ENCODE results near the genes SUN2 and APOBEC3G.

- PRO-cap: no peak
- RAMPAGE, long total RNA, 4 experiments: no peak in any of the 4 experiments
These were observed 14.3 kb upstream of the SOX10 start for GRCh38 chr22:37998463-37999185.

DNA sequence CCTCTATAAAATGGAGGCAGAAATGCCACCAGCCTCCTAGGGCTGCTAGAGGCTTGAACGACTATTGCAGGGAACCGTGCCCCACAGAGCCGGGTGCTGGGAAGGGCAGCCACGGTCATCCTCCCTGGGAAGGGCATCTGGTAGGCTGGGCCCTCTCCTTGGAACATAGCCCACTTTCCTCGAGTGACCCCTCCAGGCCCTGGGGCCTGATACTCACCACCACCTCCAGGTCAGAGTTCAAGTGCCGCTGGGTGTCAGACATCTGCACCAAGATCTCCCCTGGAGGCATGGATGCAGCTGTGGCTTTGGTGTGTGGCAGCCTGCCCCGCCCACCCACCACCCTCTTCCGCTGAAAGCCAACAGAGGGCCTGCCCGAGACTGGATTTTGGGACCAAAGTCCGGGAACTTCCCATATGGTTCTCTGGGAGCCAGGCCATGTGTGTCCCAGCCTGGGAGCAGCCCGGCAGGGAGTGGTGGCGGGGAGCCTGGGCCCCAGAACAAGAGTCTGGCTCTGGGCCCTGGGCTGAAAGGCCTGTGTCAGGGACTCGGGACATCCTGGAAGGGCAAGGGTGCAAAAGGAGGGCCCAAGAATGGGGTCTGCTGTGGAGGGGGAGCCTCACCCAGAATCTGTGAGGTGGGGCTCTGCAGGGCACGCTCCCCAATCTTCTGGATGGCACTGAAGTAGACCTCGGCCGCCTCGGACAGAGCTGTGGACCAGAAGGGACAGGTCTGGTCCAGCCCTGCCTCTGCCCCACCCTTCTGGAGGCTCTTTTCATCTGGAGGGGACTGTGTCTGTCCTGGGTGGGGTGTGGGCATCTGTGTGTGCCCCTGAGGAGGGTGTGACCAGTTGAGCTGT lies 2.6 kb downstream of the BAIAP2L2 start:
- PRO-cap: no peak
- RAMPAGE, long total RNA, 4 experiments: start-site peak on the minus strand in 1 of 4 experiments, centred at position 463 of the sequence, 6 reads per replicate

DNA sequence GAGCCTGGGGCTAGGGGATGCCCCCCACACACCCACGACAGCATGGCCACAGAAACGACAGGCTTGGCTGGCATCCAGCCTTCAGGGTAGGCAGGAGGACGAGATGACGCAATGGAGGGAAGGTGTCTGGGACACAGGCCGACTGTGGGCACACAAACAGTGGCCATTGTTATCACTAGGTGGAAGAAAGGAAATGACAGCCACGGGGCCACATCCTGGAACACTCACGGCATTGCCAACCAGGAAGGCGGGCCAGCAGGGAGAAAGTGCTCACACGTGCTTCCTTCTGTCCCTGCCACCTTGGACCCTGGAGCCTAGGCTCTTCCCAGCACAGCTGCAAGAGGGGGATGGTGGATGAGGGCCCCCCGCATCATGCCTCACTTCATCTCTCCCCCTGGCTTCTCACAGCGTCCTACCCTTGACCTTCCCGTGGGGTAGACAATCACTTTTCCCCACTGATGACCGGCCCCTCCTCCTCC lies 8.7 kb downstream of the PLA2G6 start:
- PRO-cap: no peak
- RAMPAGE, long total RNA, 4 experiments: no peak in any of the 4 experiments

GRCh38 chr22:38177655-38178371 lies 3.8 kb downstream of the PLA2G6 start:
- PRO-cap: no peak
- RAMPAGE, long total RNA, 4 experiments: no peak in any of the 4 experiments

DNA sequence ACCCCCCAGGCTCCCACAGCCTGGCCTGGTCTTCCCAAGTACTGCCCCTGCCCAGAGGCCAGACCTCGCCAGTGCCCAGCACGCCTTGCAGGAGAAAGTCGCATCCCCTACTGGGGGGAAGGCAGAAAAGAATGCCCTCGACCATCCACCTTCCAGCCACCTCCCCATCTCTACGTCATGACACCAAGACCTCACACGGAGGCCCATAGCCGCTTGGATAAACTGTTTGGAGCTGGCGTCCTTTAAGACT lies 2.8 kb downstream of the CSNK1E start:
- PRO-cap: no peak
- RAMPAGE, long total RNA, 4 experiments: no peak in any of the 4 experiments

- PRO-cap: no peak
- RAMPAGE, long total RNA, 4 experiments: no peak in any of the 4 experiments
These were observed 2.2 kb downstream of the CSNK1E start for GRCh38 chr22:38314734-38315654.

DNA sequence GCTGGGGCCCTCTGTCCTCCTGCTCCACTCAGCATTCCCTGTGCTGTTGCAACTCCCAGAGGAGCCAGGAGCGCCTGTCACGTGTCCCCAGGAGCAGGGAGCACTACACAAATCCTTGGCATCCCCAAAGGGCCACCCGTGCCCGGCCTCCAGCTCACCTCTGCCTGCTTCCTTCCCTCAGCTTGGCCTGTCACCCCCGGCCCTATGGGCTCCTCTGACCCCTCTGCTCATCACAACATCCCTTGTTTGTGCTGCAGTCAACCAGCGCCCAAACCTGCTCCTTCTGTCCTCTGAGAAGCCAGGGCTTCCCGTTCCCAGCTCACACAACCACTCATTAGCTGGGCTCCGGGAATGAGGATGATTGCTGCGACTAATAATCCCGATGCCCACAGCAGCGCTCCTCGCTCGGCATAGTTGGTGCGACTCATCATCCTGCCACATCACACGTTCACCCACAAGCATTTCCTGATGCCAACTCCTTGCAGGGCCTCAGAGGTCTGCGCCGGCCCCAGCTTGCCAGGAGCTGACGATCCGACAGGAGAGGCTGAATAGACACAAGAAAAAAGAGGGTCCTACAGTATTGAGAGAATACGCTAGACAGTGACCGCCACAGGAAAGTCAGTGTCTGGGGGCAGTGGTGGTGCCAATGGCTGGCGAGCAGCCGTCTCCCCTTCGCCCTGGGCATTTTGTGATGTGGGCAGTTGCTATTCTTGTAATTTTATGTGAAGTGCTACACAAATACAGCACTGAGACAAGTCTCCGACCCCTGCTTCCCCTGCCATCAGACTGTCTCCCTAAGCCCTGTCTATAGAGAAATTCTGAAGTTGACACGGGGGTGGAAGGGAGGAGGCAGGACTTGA lies 10.6 kb upstream of the CSNK1E start:
- PRO-cap: no peak
- RAMPAGE, long total RNA, 4 experiments: no peak in any of the 4 experiments

DNA sequence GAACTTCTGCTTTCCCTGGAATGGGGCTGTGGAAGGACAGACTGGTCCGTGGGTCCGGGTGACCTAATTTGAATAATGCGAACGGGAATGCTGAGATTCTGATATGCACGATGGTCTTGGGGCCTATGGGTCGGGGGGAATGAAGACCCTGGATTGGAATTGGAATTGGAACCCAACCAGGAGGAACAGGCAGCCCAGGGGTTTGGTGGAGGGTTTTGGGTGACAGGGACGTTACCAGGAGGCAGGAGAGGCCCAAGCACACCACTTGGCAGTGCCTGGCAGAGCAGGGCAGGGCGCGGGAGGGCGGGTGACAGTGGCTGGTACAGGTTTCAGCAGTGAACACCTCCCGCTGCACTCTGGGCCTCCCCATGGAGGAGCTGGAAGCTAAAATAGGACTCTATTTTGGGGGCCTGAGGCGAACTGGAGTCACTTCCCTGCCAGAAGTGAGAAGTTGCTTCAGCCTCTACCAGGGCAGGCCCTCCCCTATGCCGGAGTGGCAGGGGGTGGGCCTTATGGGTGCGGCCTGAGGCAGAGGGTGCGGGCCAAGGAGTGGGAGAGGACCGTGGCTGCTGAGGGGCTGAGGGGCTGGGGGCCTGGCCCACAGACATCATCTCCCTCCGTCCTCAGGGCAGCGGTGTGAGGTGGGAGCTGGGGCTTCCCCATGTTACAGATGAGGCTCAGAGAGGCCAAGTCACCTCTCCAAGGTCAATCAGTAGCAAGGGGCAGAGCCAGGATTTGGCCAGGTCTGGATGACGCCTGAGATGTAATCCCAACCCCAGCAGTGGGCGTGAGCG lies 39.5 kb downstream of the KCNJ4 start:
- PRO-cap: no peak
- RAMPAGE, long total RNA, 4 experiments: no peak in any of the 4 experiments

GRCh38 chr22:38490460-38490861 lies 15.7 kb downstream of the DDX17 start:
- PRO-cap: no peak
- RAMPAGE, long total RNA, 4 experiments: no peak in any of the 4 experiments

- PRO-cap: no peak
- RAMPAGE, long total RNA, 4 experiments: start-site peak on the minus strand in 1 of 4 experiments, at chr22:38498123-38498138 at its widest, 37 reads per replicate
These were observed 8.2 kb downstream of the DDX17 start for GRCh38 chr22:38498011-38498232.

GRCh38 chr22:38506417-38506736 lies 266 bp upstream of the DDX17 start:
- PRO-cap: bidirectional peak, plus-strand start at chr22:38506577, minus-strand start at chr22:38506307
- RAMPAGE, long total RNA, 4 experiments: no peak in any of the 4 experiments

DNA sequence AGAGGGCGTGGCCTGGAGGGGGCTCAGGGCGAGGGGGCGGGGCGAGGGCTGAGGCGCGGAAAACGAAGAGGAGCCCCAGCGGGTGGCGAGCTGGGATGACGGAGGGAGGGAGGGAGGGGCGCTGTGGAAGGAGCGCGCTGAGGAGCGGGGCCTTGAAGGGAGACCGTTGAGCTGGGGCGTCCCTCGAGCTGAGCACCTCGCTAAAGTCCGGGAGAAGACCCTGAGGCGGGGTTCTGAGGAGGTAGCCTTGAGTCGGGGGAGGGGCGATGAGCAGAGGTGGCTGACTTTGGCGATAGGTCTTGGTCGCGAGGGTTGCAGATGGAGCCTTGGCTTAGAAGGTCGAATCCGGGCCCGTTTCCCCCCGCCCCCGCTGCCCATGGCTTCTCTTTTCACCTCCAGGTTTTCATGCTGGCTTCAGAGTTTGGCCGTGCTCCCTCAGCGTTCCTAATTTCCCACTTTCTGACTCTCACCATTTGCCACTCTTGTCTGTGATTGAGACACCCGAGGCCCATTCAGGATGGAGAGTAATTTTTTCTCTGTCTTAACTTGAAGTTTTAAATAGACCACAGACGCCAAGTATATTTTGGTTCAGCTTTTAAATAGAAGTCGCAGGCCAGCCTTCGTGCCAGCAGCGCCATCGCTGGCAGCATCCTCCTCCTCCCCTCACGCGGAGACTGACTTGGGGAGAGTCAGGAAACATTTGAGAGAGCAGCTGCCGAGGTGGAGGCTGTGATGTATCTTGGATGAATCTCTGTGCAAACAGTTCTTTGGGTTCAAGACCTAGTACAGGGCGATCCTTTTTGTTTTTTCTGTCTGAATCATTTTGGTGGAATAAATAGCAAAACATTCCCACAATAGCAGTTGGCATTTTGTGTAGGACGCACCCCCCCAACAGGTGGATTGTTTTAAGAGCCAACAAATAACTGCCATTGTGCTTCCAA lies 641 bp upstream of the DMC1 start:
- PRO-cap: no peak
- RAMPAGE, long total RNA, 4 experiments: no peak in any of the 4 experiments

DNA sequence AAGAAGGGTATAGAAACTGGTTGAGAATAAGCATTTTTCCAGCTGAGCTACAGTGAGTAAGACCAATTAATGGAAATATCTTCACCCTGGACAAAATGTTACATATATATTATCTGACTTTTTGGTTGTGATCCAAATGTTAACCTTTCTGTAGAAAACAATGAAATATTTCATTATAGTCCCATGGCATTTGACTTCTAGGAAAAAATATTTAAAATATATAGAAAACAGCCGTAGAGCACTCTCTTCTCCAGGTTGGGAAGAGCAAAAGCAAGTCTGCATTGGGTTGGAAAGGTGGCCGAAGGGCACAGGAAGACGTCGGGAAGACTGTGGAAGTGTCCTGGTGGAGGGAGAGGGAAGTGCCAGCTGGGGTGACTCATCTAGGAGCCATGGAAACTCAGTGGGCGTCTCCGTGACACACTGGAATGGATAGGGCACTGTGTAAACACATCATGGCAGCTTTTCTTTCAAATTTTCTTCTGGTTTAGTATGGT lies 12.6 kb downstream of the GTPBP1 start:
- PRO-cap: no peak
- RAMPAGE, long total RNA, 4 experiments: no peak in any of the 4 experiments

DNA sequence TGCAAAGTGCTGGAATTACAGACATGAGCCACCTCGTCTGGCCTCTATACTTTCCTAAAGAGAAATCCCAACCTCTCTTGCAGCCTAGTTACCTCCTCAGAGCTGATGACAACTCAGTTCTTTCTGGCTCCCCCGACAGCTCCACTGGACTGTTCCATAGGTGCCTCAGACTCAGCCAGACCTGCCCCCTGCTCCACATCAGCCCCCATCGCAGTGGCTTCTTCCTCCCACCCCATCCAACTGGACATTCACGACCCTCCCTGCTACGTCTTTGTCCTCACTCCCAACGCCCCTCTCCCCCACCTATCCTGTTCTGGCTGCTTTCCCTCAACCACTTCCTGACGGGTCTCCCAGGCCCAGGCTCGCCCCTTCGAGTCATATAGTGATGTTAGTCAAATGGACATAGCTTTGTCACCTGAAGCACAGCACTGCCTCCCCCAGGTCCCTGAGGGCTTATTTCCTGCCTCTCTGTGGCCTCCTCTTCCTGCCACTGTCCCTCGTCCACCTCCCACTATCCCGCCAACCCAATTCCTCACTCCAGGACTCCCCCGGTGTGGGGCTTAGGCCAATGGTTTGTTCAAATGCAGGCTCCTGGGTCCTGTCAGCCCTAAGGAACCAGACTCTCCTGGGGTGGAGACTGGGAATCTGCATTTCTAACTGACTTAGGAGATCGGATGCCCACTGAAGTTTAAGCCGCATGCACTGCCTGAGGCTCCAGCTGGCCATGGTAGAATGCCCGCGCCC lies 18.5 kb downstream of the SUN2 start:
- PRO-cap: no peak
- RAMPAGE, long total RNA, 4 experiments: no peak in any of the 4 experiments

DNA sequence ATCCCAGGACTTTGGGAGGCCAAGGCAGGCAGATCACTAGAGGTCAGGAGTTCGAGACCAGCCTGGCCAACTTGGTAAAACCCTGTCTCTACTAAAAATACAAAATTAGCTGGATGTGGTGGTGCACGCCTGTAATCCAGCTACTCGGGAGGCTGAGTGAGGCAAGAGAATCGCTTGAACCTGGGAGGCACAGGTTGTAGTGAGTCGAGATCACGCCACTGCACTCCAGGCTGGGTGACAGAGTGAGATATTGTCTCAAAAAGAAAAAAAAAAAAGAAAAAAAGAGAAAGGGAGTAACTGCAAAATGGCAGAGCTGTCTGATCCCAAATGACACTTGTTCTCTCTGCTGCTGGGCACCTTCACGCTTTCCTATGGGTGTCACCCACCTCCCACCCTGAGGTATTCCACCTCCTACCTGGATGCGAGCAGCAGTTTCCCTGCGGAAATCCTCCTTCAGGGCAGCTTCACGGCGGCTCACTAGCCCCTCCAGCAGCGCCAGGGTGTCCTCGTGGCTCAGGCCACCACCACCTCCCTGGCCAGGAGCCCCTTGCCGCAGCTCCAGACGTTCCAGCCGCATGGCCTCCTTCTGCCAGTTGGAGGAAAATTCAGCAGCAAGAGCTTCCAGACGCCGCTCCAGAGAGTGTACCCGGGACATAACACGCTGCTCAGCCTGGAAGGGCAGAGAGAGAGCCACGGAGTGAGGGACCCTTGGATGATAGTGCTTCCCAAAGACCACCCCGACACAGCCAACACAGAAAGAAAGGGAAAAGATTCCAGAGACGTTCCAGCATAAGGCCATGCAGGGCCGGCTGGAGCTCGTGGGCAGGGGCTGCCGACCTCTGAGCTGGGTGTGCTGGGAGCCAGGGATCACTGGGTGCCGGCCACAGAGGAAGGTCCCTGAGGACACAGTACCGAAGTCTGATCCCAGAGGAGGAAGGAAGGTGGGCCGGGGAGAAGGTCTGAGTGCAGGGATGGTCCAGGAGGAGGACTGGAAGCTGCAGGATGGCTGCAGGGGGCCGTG lies 13.6 kb downstream of the SUN2 start:
- PRO-cap: no peak
- RAMPAGE, long total RNA, 4 experiments: no peak in any of the 4 experiments

- PRO-cap: bidirectional peak, plus-strand start at chr22:38756193, minus-strand start at chr22:38755998
- RAMPAGE, long total RNA, 4 experiments: no peak in any of the 4 experiments
These were observed at the start of gene SUN2 for GRCh38 chr22:38755696-38756698. SUN2 (minus strand) TSS chr22:38755998.

GRCh38 chr22:38758582-38759056 lies 2.8 kb upstream of the SUN2 start:
- PRO-cap: no peak
- RAMPAGE, long total RNA, 4 experiments: no peak in any of the 4 experiments

DNA sequence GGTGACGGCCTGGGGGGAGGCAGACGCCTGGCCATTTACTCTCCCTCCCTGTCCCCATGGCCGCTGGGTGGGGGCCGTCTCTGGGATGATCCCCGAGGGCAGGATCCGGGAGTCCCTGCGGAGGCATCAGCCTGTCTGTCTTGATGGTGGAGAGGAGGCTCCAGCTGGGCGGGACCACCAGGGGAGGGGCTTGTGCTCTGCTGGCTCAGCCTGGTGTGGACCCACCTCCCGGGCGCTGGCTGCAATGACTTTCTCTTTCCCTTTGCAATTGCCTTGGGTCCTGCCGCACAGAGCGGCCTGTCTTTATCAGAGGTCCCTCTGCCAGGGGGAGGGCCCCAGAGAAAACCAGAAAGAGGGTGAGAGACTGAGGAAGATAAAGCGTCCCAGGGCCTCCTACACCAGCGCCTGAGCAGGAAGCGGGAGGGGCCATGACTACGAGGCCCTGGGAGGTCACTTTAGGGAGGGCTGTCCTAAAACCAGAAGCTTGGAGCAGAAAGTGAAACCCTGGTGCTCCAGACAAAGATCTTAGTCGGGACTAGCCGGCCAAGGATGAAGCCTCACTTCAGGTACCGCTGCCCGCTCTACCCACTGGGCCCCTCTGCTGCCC lies at the start of gene APOBEC3G:
APOBEC3G (plus strand) TSS at position 463 of the 607 bp plus-strand sequence.
- PRO-cap: no peak
- RAMPAGE, long total RNA, 4 experiments: start-site peak on the plus strand in 1 of 4 experiments, centred at positions 257 to 462 of the sequence, 12 to 24 reads per replicate

DNA sequence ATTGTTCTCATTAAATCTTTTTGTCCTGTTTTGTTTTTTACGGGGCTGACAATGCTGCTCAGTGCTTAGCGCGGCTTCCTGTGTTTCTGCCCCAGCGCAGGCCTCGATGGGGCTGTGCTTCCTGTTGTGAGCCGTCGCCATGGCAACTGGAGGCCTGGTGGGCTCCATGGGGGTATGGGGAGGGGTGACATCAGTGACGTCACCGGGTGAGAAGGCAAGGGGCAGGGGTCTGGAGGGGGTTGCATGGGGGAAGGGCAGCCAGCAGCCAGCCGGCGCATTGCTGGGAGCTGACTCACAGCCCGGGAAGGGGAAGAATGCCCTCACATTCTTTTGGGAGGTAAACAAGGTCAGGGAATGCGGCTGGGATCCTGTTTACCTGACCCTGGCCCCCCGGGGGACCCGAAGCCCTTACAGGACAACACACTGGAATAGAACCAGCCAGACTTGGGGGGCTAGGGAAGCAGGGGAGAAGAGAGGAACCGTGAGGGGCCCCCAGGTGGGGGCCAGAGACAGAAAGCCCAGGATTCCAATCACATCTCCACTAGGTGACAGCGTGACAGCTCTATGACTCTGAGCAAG lies 22.3 kb upstream of the CBX7 start:
- PRO-cap: no peak
- RAMPAGE, long total RNA, 4 experiments: no peak in any of the 4 experiments

- PRO-cap: no peak
- RAMPAGE, long total RNA, 4 experiments: no peak in any of the 4 experiments
These were observed 8.2 kb downstream of the PDGFB start for GRCh38 chr22:39236318-39237177.